Measurements from ENCODE around the gene HSD11B1.

DNA sequence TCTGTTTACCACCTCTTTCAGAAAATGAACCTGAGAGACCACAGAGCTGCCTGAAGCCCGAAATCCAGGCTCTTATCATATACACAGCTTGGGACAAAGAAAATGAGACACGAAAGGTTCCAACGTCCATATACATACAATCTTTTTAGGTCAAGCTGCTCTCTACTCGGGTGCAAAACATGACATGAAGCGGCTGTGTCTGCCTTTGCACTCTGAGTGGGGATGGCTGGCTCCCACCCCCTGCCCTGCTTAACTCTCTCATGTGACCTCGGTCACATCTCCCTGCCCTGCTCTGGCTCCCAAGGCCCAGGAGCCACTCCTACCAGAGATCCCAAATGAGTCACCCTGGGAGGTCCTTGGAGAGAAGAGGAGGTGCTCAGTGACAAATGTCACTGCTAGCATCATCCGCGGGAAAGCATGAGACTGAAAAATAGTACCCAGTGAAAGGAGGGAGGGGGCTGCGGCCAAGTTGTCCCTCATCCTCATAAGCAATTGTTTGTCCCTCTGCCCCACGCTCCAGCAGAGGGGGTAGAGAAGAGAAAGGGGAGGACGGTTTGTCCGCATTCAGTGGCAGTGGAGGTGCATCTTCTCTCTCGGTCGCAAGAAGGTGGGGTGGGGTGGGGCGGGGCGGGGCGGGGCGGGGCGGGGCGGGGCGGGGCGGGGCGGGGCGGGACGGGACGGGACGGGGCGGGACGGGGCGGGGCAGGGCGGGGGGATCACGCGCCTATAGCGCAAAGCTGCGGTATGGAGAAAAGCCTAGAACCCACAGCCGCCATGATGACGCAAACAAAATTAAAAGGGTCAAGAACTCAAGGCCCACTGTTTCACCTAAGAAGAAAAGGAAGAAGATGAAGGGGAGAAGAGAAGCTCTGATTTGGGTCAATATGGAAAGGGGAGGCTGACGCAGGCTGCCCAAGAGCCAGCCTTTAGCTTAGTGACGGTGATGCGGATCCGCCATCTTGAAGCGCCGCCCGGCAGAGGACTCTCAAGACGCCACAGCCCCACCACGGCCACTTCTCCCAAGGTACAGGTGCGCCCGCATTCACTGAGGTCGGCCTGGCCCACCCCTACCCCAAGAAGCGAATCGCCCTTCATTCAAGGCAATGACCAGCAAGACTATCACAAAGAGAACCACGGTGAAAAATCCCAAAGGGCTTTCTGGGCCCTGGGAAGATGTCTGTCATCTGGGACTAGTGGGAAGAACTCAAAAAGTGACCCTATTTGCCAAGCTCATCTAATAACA lies 66.2 kb downstream of the CD46 start:
- PRO-cap = no peak

GRCh38 chr1:207819797-207820195 lies 67.9 kb downstream of the CD46 start:
- PRO-cap = no peak

- PRO-cap = no peak
These were observed 79.5 kb downstream of the CD34 start for GRCh38 chr1:207831482-207831817.

DNA sequence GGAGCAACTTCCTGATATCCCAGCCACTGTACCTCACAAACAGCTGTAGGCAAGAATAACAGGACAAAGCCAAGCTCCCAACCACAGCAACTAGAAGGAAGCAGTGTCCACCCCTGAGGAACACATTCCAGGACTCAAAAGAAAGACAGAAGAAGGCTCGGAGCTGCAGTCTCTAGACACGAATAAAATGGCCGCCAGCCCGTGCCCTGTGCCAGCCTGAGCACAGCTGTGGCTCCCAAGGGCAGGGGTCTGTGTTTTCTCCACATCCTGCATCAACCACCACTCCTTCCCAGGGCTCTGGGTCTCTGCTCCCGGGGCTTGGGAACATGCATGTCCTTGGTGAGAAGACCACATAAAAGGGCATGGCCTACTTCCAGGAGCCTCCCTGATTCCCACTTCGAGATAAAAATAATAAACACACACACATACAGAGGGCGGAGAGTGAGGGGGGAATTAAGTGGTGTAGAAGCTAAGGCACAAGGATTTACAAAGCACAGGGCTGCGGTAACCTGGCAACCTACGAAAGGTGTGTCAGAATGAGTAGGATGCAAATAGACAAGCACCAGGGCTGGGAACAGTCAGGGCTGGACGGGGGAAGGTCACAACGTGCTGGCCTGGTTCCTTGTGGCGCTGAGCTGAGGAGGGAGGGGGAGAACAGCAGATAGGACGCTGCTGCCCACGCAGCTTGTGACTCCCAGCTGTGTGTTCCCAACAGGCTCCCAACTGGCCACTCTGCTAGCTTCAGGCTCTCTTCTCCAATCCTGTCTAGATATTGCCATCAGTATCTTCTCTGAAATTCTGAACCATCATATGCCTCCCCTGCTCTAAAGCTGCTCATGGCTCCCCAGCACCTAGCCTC lies 72.6 kb downstream of the CD34 start:
- PRO-cap = no peak

DNA sequence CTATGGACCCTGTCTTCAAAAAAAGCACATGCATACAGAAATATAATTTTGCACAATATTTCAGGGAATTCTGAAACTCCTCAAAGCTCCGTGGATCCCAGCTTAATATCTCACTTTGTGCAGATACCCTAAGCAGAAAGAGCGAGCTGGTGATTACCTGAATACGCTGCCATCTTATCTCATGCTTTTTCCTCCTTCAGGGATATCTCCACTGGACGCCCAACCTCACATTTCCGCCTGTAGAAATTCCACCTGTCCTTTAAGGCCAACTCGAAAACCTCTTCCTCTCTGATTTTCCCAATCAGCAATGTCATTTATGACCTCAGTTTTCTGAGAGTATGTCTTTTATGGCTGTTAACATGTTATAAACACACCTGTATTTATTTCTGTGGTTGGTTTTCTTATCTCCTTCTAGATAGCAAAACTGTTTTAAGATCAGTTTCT lies 41.1 kb downstream of the CD34 start:
- PRO-cap = no peak

- PRO-cap = no peak
These were observed 114.1 kb upstream of the CD34 start for GRCh38 chr1:208024858-208025543.

DNA sequence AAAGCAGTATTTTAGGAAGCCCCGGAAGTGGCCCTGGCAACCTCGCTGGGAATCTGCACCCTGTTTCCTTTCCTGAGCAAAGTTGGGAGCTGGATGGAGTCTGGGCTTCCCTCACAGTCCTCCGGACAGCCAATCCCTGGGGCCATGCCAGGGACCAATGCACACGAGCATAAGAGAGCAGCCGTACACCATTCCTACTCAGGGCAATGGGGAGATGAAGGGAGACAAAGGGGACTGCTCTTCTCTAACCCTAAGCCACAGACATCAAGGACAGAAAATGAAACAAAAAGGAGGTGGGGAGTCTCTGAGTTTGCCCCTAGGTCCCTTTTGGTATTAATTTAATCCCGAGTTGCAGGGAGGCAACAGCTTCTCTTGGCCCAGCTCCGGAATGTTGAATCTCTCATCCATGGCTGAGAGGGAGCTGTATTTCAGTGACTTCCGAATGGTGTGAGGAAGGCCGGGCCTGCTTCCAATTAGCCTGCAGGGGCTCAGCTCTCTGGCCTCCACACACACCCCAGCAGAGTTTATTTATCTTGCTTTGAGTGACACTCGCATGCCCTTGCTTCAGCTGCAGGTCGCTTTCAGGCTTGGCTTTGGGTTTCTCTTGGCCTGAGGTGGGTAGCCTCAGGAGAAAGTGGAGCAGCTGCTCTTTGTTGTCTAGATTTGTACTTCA lies 154.0 kb downstream of the PLXNA2 start:
- PRO-cap = no peak

- PRO-cap = no peak
These were observed 93.5 kb downstream of the PLXNA2 start for GRCh38 chr1:208150620-208151150.

DNA sequence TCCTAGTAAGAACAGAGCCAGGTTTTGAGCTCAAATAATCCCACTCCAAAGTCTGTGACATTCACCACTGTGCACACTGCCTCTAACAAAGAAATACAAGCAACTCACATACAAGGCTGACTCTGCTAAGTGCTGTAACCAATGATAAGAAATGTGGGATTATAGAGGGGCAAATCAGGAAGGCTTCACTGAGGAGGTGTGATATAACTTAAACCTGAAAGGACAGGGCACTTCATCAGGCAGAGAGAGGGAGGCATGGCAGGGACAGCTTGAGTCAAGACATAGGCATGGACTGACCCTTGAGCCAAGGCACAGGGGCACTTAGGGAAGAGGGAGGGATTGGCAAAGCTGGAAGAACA lies 81.4 kb downstream of the PLXNA2 start:
- PRO-cap = no peak

DNA sequence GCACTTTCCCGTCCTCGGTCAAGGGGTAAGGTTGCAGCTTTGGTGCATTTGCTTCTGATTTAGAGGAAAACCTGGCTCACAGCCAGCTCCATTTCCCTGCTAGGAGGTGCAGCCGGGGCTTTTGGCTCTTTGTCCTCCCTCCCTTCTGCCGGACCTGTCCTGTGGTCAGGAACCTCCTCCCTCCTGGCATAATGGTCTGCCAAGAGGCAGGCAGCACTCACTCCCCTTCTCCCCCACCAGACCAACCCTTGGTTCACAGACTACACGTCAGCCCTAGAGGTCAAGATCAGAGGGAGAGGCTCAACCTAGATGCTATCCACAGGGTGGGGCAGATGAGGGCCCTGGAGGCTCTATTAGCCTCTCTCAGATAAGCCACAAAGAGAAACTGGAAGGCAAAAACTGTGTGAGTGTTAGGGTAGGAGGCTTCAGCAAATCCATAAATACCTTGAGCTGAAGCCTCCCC lies 64.9 kb downstream of the PLXNA2 start:
- PRO-cap = no peak

GRCh38 chr1:208201164-208201727 lies 42.9 kb downstream of the PLXNA2 start:
- PRO-cap = no peak

- PRO-cap = no peak
These were observed 30.5 kb downstream of the PLXNA2 start for GRCh38 chr1:208213741-208214115.

DNA sequence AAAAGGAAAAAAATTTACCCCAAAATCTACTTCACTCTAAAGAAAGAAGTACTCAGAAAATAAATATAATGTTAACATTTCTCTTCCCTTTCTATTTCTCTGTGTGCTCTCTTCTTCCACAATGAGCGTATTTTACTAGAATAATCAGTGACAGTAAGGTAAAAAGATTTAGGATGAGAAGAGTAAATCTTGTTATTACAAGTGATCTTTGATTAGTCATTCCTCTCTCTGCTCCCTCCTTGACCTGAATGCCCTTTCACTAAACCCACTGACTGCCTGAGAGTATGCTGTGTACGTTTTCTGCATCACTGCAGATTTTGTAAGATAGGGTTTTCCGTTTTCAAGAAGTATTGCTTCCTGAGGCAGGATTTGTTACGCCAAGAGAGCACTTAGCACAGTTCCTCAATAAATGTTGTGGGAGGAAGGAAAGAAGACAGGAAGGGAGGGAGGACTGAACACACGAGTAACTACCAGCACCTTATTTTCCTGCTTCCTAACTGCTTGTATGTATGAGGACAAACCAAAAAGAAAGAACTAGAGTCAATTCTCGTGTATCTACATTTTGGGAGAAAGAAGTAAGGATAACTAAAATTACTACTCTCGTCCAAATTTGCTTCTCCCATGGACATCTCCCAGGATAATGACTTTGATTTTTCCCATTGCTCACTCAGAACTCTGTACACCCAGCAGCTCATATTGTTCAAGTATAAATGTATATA lies 7.7 kb upstream of the LAMB3 start:
- PRO-cap = no peak

- PRO-cap = no peak
These were observed at the start of gene HSD11B1 for GRCh38 chr1:209704584-209705033. HSD11B1 (plus strand) TSS chr1:209704846.

DNA sequence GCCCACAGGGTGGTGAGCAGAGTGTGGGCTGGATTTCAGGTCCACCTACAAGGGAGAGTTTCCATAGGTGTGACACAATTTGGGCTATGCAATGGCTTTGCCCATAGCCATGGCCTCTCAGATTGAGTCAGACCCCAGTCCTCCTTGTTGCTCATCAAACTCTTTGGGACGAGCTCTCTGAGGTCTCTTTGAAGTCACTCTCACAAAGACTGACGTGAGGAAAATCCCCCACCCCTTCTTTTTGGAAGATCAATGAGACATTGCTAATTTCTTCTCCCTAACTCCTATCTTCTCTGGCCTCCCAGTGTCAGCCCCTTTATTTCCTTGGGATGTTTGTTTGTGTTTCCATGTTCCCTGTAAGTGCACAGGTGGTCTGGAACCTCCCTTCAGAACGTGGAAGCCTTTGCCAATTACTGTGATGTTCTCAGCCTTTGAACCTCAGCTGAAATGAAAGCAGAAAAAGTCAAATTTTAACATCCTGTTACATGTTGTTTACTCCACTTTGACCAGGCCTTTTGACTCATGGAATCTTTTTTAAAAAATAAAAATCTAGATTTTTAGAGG lies 19.5 kb downstream of the HSD11B1 start:
- PRO-cap = no peak

DNA sequence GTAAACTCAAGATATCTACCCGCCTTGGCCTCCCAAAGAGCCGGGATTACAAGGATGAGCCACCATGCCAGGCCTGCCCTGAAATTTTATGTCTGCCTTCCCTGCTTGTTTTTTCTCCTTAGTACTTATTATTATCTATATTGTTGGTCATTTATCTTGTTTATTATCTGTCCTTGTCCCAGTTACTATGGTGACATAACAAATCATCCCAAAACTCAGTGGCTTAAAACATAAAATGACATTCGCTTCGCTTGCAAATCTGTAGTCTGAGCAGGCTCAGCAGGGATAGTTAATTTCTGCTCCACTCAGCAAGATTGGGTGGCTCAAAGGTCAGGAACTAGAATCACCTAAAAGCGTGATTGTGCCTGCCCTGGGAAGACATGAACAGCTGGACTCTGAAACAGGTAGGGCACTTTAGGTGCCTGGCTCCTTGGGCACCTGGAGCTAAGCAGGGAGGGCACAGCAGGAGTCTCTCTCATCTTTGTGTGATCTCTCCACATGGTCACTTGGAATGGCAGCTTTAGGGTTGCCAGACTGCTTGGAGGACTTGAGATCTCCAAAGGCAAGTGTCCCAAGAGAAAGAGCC lies 14.7 kb upstream of the TRAF3IP3 start:
- PRO-cap = no peak

DNA sequence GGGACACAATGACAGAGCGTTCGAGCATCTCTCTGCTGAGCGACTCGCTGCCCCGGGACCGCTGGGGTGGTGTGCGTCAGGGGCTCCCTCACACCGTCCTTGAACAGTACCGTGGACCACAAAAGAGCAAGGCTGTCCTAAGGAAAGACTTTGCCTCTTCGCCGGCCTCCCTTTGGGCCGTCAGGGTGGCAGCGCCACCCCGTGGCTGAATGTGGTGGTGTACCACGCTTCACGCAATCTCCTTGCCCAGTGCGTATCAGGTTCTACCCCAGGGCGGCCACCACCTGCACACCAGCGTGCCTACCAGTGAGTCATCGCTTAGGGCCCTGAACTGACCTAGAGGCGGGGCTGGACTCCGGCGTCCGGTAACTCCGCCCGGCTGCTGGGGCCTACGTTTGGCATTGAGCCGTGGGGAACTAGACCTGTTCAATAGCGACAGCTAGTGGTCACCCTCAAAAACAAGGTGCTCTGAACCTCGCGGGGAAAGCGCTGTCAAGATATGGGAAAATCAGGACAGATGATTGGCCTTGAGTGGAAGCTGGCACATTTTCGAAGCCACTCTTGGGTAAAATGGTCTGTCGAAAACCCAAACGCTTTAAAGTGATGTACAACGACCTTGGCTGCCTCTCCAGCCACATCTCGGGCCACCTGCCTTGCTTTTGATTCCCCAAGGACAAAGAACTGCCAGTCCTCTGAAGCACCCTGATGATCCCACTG lies 8.1 kb upstream of the TRAF3IP3 start:
- PRO-cap = no peak

- PRO-cap = no peak
These were observed 6.3 kb upstream of the C1orf74 start for GRCh38 chr1:209790441-209791216.

DNA sequence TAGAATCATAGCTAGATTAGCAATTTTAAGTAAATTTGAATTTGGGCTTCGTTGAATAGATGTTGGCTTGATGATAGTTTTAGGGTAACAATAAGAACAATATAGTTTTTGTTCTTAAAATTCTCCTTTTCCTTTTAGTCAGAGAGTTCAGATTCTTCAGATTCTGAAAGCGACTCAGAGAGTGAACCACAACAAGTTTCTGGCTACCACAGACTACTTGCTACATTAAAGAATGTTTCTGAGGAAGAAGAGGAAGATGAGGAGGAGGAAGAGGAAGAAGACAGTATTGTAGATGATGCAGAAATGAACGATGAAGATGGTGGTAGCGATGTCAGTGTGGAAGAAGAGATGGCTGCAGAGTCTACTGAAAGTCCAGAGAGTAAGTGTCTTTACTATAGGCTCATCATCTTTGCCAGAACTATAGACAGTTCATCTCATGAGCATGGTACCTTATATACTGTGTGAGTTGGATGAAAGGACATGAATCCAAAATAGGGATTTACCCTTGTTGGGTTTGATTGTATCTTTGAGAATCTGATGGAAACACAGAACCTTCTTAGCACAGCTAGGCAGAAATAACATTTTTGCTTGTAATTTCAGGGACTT lies 3.0 kb downstream of the UTP25 start:
- PRO-cap = no peak

- PRO-cap = no peak
These were observed 42.2 kb upstream of the SYT14 start for GRCh38 chr1:209895994-209896133.